ENCODE data around the genes CGB2 and SLC6A16.

- PRO-cap: no peak
Observed at GRCh38 chr19:49031690-49032198, at the start of gene CGB2. CGB2 (plus strand) TSS chr19:49031890.

GRCh38 chr19:49136531-49137113 is 17.3 kb downstream of the PPFIA3 start:
- PRO-cap: no peak

GRCh38 chr19:49150200-49150861 is 4.9 kb downstream of the HRC start:
- PRO-cap: no peak

GRCh38 chr19:49165770-49166521 is 8.4 kb downstream of the TRPM4 start:
- PRO-cap: no peak

- PRO-cap: no peak
Observed at GRCh38 chr19:49167847-49168393, 10.3 kb downstream of the TRPM4 start.

GRCh38 chr19:49290658-49291539 is 34.1 kb downstream of the SLC6A16 start:
- PRO-cap: no peak

DNA sequence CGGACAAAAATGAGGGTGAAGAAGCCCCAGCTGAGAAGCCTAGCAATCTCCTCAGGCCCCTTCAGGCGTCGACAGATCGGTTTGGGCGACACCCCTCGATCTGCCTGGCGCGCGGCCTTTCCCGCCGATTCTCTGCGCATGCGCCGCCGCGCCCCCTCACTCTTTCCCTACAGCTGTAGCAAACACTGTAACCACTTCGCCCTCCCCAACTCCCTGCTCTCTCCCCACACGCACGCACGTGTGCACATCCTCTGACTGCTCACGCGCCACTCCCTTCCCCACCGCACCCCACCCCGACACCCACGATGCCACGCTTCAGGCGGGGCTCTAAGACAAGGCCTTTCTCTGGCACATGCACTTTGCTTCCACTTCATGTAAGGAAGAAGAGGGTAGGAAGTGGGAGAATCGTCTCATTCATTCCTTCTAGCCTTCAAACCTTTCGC is at the start of gene SLC6A16:
Gene SLC6A16, minus strand, starts transcription at position 102 of the 443 bp plus-strand sequence.
- PRO-cap: no peak

GRCh38 chr19:49356946-49357662 is 5.1 kb downstream of the TEAD2 start:
- PRO-cap: no peak

GRCh38 chr19:49448095-49448427 is 3.6 kb downstream of the PIH1D1 start:
- PRO-cap: no peak

DNA sequence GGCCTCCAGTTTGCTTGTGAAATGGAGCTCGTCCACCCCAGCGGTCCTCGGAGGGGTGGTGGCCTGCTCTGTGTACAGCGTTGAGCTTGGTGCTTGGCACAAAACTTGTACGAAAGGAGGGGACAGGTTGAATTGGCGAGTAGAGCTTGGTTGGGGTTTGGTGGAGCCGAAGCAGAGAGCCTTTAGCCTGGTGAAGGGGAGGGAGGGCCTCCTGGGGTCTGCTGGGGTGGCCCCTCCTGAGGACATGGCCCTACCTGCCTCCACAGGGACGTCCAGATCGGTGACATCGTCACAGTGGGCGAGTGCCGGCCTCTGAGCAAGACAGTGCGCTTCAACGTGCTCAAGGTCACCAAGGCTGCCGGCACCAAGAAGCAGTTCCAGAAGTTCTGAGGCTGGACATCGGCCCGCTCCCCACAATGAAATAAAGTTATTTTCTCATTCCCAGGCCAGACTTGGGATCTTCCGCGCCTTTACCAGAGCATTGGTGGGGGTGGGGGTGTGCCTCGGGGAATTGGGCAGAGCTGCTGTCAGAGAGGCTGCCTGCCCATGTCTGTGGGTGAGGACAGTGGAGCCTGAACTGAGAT is 3.1 kb downstream of the RPS11 start:
- PRO-cap: no peak

- PRO-cap: no peak
Observed at GRCh38 chr19:49517048-49517504, 4.6 kb downstream of the FCGRT start.

- PRO-cap: no peak
Observed at GRCh38 chr19:49615862-49616381, 24.0 kb downstream of the RRAS start.

DNA sequence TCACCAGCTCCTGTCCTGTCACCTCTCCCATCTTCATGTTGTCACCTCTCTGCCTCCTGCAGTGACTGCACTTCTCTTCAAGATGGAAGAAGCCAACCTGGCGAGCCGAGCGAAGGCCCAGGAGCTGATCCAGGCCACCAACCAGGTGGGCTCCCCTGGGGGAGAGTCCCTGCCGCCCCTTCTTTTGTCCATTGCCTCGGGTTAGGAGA is 11.5 kb downstream of the IRF3 start:
- PRO-cap: no peak

GRCh38 chr19:49808008-49808549 is 5.0 kb downstream of the FUZ start:
- PRO-cap: no peak

DNA sequence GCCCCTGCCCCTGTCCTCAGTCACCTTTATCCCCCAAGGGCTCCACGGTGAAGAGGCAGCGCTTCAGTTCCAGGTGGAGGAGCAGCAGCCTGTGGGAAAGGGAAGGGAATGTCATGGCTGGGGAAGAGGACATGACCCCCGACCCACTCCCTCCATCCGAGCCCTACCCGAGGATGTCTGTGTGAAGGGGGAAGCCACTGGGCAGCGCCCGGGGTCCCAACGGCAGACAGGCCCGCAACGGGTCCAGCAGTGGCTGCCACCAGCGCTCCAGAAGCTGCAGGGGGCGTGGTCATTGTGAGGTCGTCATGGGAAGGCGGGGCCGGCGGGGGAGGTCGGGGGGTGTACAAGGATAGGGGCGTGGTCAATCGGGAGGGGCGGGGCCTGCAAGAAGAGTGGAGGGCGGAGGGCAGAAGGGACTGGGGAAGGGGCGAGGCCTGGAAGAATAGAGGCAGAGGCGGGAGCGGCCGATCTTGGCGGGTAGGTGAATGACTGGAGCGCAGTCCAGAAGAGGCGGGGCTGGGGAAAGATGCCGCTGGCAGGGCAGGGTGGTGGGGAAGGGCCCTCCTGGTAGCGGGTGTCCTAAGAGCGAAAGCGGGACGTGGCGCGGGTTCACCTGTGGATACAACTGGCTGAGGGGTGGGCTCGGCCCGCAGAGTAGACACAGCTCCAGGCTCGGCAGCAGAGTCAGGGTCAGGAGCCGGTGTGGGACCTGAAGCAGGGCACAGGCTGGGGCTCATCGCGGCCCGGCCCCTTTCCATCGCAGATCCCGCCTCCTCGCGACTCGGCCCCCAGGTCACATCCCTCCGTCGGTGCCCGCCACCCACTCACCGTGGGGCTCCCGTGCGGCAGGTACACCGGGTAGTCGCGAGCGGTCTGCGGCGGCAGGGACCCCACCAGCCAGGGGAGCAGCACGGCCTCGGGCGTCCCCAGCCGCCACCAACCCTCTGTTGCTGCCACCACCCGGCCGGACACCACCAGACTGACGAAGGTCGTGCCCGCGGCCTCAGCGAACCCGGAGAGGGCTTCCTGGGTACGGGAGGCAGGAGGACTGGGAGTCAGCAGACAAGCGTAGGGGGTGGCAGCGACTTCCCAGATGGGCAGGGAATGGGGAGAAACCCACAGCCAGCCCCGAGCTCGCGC is 4.2 kb downstream of the FUZ start:
- PRO-cap: no peak

GRCh38 chr19:49809690-49809821 is 3.5 kb downstream of the FUZ start:
- PRO-cap: no peak

DNA sequence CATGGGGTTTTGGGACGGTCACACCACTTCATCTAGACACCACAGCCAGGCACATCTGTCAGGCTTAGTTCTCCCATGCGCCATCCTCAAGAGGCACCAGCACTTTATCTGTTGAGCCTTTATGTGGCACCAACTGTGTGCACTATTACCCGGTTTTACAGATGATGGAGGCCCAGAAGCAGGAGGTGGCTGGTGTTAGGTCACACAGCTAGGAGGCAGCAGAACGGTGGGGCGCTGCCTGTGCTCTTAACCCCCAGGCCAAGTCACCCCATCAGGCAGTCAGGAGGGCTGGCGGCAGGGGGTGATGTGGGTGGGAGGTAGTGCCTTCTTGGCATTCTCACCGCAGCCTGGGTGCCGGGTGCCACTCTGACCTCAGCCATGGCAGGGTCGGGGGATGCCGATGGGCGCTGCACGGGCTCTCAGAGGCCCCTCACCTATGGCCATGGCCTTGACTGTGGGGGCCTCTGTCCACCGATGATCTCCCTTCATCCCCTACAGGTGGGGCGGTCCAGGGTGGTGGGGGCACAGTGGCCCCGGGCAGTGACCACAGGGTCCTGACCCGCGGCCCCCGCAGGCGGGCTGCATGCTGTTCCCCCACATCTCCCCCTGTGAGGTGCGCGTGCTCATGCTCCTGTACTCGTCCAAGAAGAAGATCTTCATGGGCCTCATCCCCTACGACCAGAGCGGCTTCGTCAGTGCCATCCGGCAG is 10.8 kb downstream of the PNKP start:
- PRO-cap: no peak

DNA sequence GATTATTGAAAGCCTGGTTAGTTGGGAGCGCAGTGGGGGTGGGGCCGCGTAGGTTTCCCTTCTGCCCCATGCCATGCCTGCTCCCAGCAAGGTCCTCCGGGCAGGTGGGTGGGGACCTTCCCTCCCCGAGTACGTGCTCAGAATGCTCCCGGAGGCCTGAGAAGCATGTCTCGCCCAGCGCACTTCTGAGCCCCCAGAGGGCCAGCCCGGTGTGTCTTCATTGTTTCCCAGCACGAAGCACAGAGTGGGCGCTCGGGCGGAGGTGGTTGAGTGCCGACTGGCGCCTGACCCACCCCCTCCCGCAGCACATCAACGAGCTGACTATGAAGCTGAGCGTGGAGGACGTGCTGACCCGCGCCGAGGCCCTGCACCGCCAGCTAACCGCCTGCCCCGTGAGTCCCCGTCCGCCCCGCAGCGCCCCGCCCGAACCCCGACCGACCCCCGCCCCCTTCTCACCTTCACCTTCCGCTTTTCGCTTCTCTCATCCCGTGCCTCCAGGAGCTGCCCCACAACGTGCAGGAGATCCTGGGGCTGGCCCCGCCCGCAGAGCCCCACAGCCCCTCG is 8.7 kb downstream of the IL4I1 start:
- PRO-cap: no peak

GRCh38 chr19:49897323-49898123 is 836 bp upstream of the IL4I1 start:
- PRO-cap: no peak

- PRO-cap: no peak
Observed at GRCh38 chr19:49932998-49933677, 3.8 kb upstream of the NUP62 start.